Measurements from ENCODE around the genes SLC22A1 and LPA.

GRCh38 chr6:160023749-160025091 is 55.3 kb downstream of the IGF2R start:
- PRO-cap = no peak
- RRBS = no CpG with 5 or more reads among the region's 18 CpGs

- PRO-cap = no peak
- RRBS = no CpG with 5 or more reads among the region's 9 CpGs
Measured at GRCh38 chr6:160041332-160041945, 72.6 kb downstream of the IGF2R start.

DNA sequence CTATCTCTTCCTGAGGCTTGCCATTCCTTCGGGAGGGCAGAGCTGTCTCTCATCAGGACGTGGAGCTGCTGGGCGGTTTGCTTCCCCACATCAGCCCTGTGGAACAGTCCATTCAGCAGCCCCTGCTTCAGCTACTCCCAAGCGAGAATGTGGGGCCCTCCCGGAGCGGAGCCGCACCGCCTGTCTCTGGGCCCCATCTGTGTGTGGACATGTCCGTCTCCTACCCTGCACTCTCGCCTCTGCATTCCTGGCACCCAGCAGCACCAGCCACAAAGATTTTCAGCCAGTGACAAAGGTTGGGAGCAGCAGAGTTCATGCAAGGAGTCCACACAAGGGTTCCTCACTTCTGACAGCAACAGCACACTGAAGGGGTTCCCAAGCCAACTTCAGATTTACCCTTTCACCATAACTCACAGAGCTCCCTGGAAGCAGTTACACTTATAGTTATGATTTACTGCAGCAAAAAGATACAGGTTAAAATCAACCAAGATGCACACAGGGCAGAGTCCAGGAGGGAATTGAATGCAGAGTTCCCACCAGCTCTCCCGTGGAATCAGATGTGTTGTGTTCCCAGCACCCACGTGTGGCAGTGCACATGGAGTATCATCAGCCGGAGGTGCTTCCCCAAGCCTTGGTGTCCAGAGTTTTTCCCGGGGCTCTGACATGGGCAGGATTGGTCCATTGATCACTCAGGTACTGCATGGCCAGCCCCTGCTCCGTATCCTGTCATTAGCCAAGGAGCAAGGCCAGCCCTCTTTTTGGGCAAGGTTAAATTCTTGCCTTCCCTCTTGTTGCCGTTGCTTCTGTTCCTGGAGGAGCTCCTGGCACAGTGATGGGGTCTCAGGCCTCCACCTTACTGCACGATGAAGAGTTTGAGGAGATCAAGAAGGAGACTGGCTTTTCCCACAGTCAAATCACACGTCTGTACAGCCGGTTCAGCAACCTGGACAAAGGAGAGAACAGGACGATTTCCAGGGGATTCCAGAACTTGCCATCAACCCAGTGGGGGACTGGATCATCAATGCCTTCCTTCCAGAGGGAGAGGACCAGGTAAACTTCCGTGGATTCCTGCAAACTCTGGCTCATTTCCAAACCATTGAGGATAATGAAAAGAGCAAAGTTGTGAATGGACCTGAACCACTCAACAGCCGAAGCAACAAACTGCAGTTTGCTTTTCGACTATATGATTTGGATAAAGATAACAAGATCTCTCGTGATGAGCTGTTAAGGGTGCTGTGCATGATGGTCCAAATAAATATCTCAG is 28.6 kb upstream of the SLC22A1 start:
- PRO-cap = no peak
- RRBS = 86% methylated on average over 1 of the region's 24 CpGs

DNA sequence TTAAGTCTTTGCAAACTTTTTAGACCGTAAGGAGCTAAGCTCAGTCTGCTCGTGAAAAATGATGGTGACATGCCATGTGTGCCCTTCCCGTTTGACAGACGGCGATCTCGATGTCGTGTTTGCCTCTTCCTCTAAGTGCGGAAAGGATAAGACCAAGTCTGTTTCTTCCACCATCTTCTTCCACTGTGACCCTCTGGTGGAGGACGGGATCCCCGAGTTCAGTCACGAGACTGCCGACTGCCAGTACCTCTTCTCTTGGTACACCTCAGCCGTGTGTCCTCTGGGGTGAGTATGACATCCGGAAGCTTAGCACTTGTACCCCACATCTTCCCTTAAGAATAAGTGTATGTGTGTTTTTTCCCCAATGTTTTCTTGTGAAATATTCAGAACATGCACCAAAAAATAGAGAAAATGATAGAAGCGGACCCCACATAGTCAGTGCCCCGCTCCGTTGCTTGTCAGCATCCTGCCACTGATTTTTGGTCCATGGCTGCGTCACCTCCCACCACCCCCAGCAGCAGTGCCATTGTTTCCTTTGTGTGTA is 25.2 kb upstream of the SLC22A1 start:
- PRO-cap = no peak
- RRBS = no CpG with 5 or more reads among the region's 18 CpGs

GRCh38 chr6:160121426-160122424 is at the start of gene SLC22A1:
Gene SLC22A1 (plus strand): TSS chr6:160121815.
- PRO-cap = no peak
- RRBS = no CpG with 5 or more reads among the region's 23 CpGs

DNA sequence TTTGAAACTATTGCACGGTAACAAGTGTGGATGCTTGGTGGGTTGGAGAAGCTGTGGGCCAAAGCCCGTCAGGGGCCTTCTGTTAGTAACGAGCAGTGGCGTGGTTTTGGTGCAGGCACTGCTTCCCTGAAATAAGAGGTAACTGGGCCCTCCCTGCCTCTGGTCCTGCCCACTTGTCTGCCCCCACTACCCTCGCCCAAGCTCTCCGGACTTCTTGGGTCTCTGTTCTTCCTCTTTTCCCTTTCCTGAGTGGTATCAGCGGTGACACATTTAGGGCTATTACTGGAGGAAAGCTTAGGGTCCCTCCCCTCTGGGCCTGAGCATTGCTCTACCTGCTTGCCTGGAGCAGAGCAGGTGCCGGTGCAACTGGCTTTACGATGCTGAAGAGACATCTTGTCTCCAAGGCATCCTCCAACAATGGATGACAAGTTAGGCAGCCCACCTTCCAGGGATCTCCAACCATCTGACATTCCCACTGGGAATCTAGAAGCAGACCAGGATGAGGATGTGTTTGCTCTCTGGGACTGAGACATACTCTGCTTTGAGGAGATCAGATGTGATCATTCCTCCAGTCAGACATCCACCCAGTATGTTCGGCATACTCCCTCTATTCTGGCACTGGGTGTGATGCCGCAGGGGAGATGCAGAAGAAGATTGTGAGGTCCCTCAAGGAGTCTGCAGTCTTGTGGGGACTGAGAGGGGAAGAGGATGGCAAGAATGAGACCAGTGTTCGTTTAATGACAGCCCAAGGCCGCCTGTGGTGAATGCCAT is 1.7 kb downstream of the SLC22A1 start:
- PRO-cap = no peak
- RRBS = no CpG with 5 or more reads among the region's 13 CpGs

DNA sequence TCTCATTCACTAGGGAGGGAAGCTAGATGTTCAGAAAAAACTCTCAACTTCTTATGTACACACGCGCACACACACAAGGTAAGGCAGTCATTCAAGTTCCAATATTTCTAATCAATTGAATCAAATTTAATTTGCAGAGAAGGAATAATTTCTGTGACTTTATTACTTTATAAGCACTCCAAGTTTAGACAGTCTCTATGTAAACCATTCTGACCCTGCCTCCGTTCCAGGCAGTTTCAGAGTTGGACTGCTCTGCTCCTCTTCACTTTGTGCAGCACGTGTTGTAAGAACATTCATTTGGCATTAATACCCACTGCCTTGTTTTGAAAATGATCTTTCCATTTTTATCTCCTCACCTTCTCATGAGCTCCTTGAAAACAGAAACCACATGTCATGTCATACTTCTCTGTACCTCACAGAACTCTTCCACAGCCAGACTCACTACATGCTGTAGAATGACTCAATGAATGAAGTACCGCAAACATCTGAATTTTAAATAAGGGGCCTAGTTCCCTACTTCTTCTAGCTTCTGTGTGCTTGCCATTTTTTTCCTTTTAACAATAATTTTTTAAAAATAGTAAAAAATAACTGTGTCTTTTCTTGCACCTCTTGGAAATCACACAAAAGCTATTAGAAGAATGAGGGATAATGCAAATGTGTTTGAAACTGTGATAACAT is 25.6 kb downstream of the SLC22A1 start:
- PRO-cap = no peak
- RRBS = no CpG with 5 or more reads among the region's 5 CpGs

- PRO-cap = no peak
- RRBS = no CpG with 5 or more reads among the region's 11 CpGs
Measured at GRCh38 chr6:160349685-160350168, 1.5 kb downstream of the SLC22A3 start.

DNA sequence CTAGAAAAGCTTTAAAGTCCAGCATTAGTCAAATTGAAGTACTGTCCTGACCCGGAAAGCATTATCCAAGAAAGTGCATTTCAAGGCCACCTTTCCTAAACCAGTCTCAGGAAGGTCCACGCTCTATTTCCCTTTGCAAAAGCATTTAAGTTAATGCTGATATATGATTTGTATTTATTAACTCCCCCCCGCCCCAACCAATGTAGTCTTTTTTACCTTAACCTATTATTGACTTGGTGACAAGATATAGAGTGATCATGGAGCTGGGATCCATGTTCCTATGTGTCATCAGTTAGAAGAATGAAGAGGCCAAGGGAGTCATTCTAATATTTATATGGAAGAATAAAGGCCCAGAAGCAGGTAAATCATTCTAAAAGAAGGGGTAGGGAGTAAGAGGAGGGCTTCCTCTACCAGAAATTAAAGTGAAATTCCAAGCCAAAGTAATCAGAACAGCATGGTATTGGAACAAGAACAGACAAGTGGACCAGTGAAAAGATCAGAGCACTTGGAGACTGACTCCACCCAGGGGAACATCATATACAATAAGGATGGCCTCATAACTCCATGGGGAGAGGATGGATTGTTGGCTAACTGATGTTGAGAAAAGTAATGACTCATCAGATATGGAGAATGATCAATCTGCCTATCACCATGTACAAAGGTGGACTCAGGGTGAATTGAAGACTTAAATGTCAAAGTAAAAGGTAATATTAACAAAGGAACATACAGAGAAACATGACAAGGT is 12.6 kb downstream of the SLC22A3 start:
- PRO-cap = no peak
- RRBS = no CpG with 5 or more reads among the region's 3 CpGs

DNA sequence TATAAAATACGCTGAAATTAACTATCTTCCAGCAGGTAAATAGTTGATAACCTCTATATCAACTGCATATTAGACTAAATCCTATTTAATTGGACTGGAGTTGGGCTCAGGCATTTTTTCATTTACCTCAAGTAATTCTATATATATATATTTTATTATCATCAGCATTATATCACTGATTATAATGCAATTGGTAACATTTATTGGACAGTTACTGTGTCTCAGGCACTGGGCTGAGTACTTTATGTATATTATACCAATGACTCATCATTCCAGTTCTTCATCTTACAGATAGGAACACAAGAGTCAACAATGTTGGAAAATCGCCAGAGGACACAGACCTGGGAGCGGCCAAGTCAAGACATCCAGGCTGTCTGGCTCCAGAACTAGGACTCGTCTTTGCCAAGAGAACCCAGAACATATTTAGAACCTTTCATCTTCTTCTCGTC is 43.1 kb downstream of the SLC22A3 start:
- PRO-cap = no peak
- RRBS = no CpG with 5 or more reads among the region's 5 CpGs

GRCh38 chr6:160421867-160422536 is 73.8 kb downstream of the SLC22A3 start:
- PRO-cap = no peak
- RRBS = no CpG with 5 or more reads among the region's 7 CpGs

DNA sequence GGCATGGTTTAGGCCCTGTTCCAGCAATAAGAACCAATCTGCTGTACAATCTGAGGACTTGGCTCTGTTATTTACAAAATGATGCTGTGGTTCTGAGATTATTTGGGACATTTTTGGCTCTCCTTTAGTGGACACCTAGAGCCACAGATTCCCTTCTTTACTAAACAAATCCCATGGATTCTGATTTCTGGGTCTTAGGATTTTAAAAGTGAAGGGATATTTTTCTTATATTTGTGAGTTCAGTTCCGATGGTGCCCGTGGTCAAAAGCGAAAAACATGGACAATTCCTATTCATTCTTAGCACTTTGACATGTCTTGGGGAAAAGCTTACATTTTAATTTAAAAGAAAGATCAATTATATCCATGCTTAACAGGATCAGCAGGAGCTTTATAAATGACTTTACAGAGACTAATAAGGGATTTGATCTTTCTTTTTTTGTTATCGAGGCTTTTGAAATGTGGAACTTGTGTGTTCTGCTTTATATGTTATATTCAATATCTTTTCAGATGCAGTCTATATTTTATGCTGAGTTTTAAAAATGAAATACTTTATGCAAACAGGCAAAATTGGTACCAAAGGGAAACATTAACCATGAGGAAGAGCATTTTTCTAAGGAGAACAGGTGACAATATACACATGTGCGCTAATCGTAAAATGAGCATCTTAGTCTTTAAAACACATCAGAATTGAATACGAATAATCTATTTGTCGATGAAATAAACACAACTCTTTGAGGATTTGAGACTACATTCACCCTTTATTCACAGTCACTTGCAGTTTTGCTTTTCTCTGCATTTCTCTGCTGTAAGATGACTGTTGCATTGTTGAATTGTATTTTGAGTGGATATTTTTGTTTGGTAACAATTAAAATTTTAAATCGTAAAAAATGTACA is 103.8 kb downstream of the SLC22A3 start:
- PRO-cap = no peak
- RRBS = no CpG with 5 or more reads among the region's 9 CpGs

GRCh38 chr6:160664155-160664656 is at the start of gene LPA:
Gene LPA (minus strand): TSS chr6:160664275.
- PRO-cap = no peak
- RRBS = no CpG with 5 or more reads among the region's 1 CpG

GRCh38 chr6:160927070-160927406 is 64.5 kb upstream of the MAP3K4 start:
- PRO-cap = no peak
- RRBS = no CpG with 5 or more reads among the region's 5 CpGs

DNA sequence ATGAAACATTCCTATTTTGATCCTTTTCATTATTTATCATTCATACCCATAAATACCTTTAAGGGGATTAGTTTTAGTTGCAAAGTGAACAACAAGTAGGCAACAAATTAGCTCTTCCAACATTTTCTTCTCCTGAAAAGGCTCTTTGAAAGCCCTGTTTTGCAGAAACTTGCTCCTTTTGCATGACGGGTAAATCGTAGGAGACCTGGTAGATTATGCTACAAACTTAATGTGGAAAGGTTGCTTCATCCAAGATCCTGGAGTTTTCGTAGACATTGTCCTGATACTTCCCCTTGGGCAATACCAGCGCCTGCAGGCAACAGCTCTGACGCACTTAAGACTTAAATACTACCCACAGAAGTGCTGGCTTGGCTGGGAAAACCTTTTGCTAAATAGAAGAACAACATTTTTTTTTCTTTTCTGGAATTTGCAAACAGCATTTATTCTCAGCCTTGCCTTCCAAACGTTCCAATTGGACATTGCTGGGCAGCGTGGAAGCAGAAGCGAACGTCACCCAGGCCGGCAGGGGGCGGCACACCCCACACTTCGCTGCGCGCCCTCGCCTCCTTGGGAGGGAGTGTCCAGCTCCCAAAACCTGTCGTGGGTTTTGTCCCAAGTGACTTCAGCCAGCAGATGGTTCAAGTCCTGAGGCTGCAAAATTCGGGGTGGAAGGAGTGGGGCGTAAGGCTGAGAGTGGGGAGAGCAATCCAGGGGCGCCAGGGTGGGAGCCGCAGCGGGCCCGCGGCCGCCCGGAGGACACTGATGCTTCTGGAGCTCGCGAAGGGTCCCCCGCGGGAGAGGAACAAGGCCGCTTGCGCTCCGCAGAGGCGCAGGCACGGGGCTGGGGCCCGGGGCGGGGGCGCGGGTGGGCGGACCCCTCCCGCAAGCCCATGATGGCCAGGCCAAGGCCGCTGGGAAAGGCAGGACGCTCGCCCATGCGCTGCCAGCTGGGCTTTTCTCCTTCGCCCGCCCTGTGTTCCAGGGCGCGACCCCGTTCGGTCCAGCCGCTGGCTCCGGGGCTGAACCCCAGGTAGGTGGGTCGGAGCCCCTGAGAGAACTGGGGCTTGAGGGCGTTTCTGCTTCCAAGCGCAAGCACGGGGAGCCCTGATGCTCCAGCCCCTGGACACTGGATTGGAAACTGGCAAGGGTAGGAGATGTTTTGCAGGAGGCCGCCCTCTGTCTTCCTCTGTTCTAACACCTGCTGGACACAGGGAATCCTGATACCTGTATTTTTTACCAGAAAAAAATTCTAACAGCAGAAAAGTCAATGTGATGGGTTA is 60.8 kb upstream of the MAP3K4 start:
- PRO-cap = no peak
- RRBS = 1% methylated on average over 5 of the region's 57 CpGs

GRCh38 chr6:160992742-160993234 is 1.2 kb downstream of the MAP3K4 start:
- PRO-cap = no peak
- RRBS = no CpG with 5 or more reads among the region's 3 CpGs

GRCh38 chr6:161034141-161034640 is 42.6 kb downstream of the MAP3K4 start:
- PRO-cap = no peak
- RRBS = no CpG with 5 or more reads among the region's 5 CpGs

DNA sequence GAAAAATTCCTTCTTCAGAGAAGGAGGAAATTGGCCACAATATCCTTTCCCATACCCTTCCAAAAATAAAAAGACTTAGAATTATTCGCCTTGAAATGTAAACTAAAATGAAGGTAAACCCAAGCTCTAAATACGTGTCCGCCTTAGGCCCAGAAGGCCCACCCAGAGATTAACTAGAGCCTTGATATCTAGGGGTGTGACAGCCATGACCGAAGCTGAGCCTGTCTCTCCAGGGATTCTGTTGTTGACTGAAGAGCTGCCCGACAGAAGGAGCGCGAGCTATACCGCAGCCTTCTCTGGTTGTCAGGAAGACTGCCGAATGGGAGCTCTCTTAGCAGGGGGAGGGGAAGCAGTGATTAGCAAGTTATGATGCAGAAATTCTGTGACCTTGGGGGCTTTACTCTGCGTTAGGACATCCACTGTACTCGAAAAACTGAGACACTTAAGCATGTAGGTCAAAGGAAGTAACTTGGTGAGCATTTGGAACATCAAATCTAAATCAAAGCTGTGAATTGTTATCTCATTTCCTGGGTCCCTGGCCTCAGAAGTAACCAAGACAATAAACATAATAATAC is 84.5 kb downstream of the MAP3K4 start:
- PRO-cap = no peak
- RRBS = no CpG with 5 or more reads among the region's 11 CpGs

DNA sequence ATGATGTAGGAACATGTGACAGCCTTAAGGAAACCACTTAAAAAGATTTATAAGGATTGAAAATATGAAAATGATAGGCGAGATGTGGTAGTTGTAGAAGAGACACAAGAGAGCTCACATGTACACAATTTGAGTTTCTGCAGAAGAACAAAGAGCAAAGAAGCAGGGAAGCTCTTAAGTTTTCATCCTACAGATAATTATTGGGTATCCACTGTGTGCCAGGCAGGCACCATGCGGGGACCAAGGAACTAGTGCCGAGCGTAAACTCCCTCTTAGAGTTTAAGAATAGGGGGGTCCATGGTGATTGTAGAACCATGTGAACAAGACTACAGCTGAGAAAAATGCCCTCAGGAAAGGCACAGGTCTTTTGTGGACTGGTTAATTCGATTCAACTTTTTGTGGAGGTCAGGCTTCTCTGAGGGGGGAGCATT is 85.0 kb downstream of the MAP3K4 start:
- PRO-cap = no peak
- RRBS = no CpG with 5 or more reads among the region's 5 CpGs

DNA sequence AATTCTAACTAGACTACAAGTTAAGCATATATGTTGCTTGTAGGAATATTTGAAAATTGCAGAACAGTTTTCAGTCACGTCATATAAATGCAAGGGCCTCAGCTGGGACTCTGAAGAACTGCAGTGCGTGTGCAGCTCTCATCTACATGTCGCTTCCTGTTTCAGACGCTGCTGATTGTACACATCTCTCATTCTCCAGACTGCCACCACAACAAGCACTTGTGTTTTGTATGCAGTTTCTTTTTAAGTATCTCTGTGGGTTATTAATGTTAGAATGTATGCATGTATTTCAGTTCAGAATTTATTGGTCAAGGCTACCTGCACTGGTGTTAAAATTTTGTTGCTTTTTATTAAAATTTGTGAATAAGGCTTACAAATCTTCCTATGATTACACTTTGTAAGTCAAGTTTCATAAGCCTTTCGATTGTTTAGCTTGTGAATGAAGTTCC is 119.8 kb downstream of the MAP3K4 start:
- PRO-cap = no peak
- RRBS = no CpG with 5 or more reads among the region's 5 CpGs